Vagina (tissue), 1 donor: ENCODE measurements around a stretch of chr6.

- PRO-cap: no peak
- RAMPAGE, long total RNA: no peak
Measured at GRCh38 chr6:36510084-36510582, 37.1 kb downstream of the STK38 start.

- PRO-cap: no peak
- RAMPAGE, long total RNA: no peak
Measured at GRCh38 chr6:36539875-36540721, 7.2 kb downstream of the STK38 start.

DNA sequence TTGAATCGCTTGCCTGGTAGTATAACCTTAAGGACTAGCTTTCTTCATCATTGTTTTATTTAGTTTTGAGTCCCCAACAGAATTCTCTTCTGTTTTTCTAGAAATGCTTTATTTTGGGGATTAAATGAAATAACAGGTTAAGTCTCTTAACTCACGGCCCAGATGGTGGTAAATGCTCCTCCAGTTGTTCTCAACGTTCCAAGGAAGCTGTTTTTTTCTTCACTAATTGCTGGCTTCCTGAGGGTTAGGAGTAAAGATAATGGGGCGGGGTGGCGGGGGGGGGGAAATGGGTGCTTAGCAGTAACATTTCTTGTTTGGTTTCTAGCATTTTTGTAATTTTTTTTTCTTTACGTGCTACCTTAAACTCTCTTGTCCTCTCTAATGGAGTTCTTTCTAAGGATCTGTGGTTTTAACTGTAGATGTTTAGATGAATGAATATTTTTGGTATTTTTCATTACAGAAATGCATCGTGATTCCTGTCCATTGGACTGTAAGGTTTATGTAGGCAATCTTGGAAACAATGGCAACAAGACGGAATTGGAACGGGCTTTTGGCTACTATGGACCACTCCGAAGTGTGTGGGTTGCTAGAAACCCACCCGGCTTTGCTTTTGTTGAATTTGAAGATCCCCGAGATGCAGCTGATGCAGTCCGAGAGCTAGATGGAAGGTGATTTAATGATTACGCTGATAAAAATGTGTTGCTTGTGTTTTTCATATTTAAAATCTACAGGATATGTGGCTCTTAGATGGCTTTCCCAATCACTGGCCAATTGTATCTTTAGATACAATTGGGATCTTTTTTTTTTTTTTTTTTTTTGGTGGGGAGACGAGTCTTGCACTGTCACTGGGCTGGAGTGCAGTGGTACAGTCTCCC lies 2.4 kb downstream of the SRSF3 start:
- PRO-cap: no peak
- RAMPAGE, long total RNA: no peak

DNA sequence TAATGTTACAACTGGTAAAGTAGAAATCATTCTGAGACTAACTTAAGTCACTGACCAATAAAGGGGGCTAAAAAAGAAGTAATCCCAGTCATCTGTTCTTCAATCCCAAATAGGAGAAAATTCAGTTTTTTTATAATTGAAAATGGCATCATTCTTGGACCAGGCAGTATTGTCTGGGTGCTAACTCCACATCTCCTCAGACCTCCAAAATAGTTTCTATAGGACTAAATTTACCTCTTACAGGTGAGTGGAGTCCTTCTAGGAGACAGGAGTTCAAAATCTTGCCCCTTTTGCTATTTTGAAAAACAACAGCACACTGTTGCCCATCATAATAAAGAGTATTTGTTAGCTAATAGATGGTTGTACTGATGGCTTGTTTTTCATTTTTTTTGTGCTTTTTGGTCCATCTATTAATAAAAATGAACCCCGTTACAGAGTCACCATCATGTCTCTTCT lies 5.3 kb downstream of the SRSF3 start:
- PRO-cap: no peak
- RAMPAGE, long total RNA: no peak

- PRO-cap: no peak
- RAMPAGE, long total RNA: no peak
Measured at GRCh38 chr6:36611217-36611642, 17.1 kb downstream of the SRSF3 start.

DNA sequence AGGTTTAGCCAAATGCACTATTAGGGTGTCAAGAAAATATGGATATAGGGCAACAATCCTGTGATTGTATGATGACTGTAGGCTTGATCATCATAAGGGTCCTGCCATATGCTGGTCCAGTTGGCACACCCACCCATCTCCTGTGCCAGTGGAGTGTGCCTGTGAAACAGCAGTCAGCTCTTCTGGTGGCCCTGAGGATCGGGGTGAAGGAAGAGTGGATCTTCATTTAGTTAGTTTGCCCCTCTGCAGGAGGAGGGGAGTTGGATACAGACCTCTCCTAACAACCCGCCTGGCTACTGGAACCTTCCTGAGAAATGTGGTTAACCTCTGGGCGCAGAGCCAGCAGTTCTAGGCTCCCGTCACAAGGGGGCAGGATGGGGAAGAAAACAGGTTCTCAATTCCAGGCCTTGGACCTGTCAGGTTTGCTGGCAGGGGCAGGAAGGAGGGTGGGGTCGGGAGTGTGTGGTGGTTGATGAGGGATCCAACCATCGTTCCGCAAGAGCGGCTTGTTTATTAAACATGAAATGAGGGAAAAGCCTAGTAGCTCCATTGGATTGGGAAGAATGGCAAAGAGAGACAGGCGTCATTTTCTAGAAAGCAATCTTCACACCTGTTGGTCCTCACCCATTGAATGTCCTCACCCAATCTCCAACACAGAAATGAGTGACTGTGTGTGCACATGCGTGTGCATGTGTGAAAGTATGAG lies 29.2 kb downstream of the SRSF3 start:
- PRO-cap: no peak
- RAMPAGE, long total RNA: no peak

- PRO-cap: no peak
- RAMPAGE, long total RNA: no peak
Measured at GRCh38 chr6:36623956-36624289, 29.8 kb downstream of the SRSF3 start.

- PRO-cap: unidirectional peak, plus-strand start at chr6:36667297
- RAMPAGE, long total RNA: no peak
Measured at GRCh38 chr6:36666824-36667702, 11.5 kb upstream of the CDKN1A start.

GRCh38 chr6:36679653-36679924 lies 1.1 kb downstream of the CDKN1A start:
- PRO-cap: no peak
- RAMPAGE, long total RNA: no peak

- PRO-cap: no peak
- RAMPAGE, long total RNA: no peak
Measured at GRCh38 chr6:36742994-36743494, 45.4 kb downstream of the RAB44 start.

GRCh38 chr6:36751850-36752412 lies 54.3 kb downstream of the RAB44 start:
- PRO-cap: no peak
- RAMPAGE, long total RNA: no peak

GRCh38 chr6:36862008-36862847 lies 12.4 kb downstream of the PPIL1 start:
- PRO-cap: no peak
- RAMPAGE, long total RNA: no peak

GRCh38 chr6:36963974-36964468 lies 9.5 kb downstream of the PI16 start:
- PRO-cap: no peak
- RAMPAGE, long total RNA: no peak

GRCh38 chr6:36980263-36980696 lies 5.7 kb downstream of the MTCH1 start:
- PRO-cap: no peak
- RAMPAGE, long total RNA: no peak

DNA sequence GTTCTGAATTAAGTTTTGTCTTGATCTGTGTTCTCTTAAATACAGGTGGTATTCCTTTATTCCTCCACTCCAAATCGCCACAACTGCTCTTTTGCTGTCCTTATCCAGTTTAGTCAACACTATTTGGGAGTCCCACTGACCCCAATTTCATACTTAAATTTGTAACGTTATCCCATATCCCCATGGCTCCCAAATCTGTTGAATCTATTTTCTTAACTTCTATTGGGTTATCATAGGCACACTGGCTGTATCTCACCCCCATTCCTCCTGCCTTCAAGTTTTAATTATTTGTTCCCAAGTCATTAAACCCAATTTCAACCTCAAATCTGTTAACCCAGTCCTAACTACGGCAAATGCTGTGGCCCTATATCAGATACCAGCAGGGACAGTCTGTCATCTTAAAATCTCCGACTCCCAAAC lies 2.7 kb downstream of the MTCH1 start:
- PRO-cap: no peak
- RAMPAGE, long total RNA: no peak

- PRO-cap: no peak
- RAMPAGE, long total RNA: no peak
Measured at GRCh38 chr6:36985802-36985979, 305 bp downstream of the MTCH1 start.

- PRO-cap: no peak
- RAMPAGE, long total RNA: no peak
Measured at GRCh38 chr6:37003912-37004490, 1.5 kb upstream of the FGD2 start.

DNA sequence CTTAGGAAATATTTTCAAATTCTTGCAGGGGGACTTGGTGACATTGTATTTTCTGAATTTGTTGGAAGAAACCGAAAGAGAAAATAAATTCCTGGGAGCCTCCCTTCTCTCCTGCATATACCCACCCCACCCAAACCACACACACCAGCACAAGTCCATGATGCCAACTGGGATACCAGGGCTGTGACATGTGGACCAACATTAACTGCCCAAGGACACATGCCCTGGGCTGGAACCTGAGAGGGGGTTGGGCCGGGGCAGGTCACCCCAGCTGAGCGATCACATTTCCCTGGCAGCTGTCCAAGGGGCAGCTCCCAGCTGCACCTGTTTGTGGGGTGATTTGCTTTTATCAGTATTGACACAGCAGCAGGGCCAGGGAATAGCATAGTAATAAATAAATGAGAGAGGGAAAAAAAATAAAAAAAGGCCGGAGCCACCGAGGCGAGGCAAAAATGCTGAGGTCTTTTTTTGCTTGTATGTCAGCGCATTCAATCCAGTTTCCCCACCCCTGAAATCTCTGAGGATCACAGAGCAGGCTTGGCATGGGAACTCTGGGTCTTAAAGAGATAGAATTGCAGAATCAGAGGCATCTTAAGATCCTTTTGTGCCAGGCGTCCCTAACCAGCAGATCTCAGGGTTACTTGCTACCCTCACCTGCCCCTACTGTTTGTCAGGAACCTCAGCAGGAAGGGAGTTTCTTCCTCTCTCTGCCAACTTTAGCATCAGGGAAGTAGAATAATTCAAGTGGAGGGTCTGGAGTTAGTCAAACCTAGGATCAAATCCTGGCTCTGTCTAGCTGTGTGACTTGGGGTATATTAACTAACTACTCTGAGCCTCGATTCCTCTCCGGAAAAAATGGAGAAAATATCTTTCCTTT lies 66.5 kb upstream of the PIM1 start:
- PRO-cap: no peak
- RAMPAGE, long total RNA: no peak

DNA sequence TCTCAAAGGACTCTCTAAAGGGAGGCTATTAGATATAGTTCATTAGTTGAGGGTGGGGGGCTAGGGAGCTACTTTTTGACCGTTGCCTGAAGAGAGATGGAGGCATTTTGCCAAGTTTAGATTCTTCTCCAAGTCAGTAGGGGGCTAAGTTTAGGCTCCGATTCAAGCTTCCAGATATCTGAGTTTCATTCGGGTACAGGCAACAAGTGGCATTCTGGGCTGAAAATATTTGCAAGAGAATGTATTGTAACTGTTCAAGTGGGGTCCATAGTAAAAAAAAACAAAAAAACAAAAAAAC lies 43.4 kb upstream of the PIM1 start:
- PRO-cap: no peak
- RAMPAGE, long total RNA: no peak

DNA sequence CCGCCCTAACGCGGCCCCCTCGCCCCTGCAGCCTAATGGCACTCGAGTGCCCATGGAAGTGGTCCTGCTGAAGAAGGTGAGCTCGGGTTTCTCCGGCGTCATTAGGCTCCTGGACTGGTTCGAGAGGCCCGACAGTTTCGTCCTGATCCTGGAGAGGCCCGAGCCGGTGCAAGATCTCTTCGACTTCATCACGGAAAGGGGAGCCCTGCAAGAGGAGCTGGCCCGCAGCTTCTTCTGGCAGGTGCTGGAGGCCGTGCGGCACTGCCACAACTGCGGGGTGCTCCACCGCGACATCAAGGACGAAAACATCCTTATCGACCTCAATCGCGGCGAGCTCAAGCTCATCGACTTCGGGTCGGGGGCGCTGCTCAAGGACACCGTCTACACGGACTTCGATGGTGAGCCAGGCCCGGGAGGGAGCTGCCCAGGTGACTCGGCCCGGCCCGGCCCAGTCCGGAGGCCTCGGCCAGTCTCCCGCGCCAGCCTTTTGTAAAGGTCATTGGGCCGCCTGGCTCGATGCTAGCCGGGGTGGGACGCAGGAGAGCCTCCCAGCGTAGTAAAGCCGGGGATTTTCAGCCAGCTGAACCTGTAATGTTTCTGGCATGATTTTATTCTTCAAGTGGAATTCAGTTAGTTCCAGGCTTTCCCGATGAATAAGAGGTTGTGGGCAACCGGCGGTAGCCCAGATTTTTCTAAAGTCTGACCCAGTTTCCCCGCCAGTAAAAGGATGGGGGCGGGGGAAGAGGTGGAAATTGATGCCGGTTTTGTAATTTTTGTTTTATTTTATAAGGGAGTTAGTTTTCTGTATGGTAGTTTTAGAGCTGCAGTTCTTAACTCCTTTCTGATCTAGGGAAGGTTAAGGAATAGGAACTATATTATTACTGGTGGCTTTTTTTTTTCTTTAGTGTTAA lies 1.4 kb downstream of the PIM1 start:
- PRO-cap: bidirectional peak, plus-strand start at position 499 of the sequence, minus-strand start at position 491 of the sequence
- RAMPAGE, long total RNA: no peak